ENCODE data around the genes APPL1, PDE12 and KCTD6.

DNA sequence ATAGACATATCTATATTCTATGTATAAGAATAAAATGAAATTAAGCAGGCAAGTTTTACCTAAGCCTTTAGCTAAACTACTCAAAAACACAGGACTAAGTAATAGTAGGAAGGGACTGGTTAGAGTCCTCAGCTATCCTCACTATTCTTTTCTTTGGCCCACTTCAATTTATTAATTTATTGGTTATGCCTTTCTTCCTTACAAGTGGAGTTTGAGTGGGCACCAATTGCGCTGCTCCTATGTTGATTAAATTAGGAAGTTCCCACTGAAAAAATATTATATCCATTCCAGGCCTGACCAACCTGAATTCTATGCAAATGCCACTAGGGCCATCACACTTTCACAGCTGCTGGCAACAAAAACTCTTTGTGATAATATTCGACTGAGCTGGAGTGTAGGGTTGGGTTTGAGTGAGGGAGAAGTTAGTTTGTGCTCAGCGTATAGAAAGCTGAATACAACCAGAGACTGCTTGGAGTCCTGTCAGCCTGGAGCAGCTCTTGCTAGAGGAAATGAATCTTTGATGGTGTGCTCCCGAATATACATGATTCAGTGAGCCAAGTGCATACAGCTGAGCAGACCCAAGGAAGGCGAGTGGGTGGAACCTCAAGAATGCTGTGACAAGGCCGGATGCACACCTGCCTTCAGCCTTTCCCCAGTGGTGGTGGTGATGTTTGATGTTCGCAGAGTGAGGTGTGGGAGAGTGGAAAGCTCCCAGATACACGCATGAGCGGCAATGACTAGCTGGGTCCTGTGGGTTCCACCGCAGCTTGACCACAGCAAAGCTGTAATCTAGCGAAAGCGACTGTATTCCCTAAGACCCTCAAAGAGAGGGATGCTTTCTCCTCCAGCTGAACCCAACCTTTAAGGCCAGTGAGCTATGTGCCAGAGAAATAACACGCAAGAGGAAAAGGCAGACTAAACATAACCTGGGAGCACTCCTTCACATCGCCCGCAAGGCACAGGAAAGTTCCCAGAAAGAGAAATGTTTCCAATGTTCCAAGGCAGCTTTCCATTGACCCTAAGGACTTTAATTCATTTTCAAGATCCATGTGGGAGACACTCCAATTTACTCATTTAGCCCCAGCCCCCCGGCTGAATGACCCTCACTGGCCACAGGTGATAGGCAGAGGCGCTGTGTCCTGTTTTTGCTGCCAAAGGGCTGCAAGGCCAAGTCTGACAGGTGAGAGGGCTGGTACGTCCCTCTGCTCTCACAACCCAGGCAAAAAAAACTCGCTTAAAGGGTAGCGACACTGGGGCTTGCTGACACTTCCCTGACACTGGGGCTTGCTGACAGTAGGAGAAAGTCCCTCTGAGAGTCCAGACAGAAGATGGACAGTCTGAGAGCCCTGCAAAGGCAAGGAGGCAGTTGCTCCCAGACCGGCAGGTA is 1.2 kb downstream of the ARHGEF3 start:
- PRO-cap: no peak

DNA sequence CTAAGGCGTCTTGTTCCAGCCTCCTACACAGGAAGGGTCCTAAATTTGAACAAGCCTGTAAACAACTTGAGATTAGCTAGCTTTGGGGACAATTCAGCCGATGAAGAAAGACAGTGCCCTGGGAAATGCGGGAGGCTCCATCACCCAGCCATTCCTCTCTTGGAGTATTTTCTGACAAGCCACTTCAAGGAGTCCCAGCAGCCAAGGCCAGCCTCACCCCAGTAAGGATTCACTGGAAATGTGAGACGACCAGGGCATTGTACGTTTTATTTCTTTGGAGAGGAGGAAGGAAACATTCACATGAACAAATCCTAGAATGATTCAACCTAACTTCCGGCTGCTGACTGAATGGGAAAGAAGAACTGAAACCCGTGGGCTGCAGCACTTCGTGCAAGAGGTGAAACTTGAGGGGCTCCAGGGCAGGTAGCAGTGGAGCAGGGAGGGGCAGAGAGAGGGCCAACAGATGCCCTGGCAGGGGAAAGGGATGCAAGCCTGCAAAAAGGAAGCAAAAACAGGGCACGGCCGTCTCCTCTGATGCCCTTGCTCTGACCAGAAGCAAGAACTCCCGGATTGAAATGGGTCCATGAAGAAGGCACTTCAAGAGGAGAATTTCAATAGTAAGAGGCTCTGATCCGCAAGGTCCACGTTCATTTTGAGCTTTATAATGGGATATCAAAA is 116.5 kb upstream of the ARHGEF3 start:
- PRO-cap: no peak

- PRO-cap: no peak
Measured at GRCh38 chr3:56921895-56922675, 120.3 kb upstream of the ARHGEF3 start.

DNA sequence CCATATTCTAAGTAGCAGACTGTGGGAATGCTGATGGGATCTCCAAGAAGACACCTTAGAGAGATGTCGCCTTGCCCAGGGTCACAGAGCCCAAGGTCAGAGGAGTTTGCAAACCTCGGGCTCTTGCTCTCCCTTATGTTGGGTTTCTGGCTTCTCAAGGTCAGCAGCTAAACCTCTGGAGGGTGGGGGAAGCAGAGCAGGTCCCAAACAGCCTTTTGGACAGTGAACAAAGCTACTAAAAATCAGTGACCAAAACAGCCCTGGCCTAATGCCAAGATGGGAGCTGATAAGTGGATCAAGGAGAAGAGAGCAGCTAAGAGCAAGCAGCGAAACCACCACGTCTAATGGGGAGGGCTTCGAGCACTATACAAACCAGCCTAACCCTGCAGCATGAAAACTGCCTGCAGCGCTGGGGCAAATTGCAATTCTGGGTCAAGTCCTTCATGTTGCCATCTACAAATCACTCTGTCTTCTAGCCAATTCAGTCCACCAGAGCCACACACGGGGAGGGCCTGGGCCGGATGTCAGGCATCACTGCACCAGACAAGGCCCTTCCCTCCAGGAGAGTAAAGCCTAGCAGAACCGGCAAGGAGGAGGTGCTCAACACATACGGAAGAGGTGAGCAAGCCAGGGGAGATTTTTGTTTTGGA is 30.6 kb upstream of the SPATA12 start:
- PRO-cap: no peak

GRCh38 chr3:57097417-57098258 is 37.2 kb downstream of the SPATA12 start:
- PRO-cap: no peak

DNA sequence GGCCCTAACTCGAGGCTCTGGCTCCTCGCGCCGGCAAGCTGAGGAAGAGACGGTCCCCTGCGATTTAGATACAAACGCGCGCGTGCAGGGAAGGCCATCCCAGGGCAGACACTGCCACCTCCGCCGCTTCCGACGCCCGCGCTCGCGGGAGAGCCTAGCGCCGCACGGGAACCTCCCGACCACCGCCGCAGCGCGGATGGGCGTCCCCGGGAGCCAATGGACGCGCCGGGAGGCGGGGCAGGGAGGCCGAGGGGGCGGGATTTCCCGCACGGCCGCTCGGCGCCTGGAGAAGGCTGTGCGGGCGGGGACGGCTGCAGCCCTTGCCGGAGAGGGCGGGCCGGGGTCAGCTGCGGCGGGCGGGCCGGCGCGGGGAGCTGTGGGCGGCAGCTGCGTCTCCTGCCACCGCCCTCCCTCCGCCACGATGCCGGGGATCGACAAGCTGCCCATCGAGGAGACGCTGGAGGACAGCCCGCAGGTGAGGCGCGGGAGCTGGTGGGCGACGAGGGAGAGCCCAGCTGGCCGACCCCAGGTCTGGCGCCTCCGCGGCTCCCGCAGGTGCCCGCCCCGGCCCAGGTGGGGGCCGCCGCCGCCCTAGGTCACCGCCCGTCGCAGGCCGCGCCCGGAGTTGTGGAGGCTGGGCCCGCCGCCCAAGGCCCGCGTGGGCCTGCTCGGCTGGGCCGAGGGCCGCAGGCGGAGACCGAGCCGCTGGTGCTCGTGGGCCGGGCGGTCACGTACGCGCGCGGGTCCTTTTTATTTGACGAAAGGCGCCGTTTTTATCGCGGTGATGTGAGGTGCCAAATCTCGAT is at the start of gene APPL1:
TSS of gene APPL1 (plus strand) at position 267 of the 806 bp plus-strand sequence.
- PRO-cap: bidirectional peak, plus-strand start at position 316 of the sequence, minus-strand start at position 152 of the sequence

DNA sequence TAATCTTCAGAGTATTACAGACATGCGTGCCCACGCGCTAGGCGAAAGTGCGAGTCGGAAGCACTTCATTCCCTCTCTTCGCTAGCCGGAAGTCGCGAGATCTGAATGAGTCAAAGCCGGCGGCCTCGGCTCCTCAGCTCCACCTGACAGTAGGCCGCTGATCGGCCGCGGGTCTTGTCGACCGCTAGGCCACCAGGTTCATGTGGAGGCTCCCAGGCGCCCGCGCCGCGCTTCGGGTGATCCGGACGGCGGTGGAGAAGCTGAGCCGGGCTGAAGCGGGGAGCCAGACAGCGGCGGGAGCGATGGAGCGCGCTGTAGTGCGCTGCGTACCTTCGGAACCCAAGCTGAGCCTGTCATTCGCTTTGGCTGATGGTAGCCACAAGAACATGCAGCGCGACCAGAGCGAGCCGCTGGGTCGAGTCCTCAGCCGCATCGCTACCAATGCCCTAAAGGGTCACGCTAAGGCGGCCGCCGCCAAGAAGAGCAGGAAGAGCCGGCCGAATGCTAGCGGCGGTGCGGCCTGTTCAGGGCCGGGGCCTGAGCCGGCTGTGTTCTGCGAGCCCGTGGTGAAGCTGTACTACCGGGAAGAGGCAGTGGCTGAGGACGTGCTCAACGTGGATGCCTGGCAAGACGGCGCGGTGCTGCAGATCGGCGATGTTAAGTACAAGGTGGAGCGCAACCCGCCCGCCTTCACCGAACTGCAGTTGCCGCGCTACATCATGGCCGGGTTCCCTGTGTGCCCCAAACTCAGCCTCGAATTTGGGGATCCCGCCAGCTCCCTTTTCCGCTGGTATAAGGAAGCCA is at the start of gene PDE12:
TSS of gene PDE12 (plus strand) at position 95 of the 804 bp plus-strand sequence.
- PRO-cap: bidirectional peak, plus-strand start at position 149 of the sequence, minus-strand start outside the sequence; bidirectional peak, plus-strand start at position 593 of the sequence, minus-strand start at position 355 of the sequence

DNA sequence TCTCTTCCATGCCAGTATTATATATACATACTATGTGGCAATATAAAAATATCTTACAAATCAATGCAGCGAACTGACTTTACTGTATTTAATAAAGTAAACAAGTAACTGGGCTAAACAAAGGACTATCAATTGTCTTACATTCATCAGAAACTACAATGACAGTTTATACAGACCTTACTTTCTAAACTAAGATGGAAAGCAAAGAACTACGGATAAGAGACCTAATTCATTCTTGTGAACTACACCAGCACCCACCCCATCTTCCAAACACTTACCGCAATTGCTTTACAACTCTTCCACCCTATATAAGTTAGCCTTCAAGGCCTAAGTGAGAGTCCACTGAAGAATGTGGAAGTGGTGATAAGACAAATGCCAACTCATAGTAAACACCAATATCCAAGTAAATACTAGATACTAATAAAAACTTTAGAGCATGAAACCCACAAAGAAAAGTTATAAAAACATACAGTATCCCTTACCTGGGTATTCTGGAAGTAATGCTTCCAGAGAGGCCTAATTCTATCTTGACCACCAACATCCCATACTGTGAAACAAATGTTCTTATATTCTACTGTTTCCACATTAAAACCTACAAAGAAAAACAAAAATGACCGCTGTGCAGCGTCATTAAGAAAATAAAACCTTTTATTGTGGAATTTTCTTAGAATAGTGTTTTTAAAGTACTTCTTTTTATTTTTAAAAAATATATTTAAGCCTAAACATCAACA is 13.6 kb downstream of the ARF4 start:
- PRO-cap: no peak

DNA sequence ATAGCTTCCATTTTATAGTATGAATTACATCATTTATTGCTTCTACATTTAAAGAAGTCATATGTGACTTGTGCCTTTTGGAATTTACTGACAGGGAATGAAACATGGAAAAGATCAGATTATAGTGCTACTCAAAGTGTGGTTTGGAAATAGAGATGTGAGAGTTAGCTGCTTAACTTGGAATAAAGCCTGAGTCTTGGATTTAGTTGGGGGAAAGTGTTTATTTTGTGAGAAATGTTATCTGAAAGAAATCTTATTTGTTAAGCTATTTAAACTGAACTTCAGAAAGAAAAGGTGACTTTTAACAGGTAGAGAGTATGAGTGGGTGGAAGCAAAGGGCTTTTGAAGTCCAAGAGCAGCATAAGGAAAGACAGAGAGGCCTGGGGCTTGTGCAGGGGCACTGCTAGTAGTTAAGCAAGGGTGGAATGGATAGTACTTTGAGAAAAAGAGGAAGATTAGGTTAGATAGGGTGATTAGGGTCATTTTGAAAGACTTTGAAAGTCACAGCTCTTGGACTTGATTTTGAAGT is 60.5 kb downstream of the SLMAP start:
- PRO-cap: no peak

DNA sequence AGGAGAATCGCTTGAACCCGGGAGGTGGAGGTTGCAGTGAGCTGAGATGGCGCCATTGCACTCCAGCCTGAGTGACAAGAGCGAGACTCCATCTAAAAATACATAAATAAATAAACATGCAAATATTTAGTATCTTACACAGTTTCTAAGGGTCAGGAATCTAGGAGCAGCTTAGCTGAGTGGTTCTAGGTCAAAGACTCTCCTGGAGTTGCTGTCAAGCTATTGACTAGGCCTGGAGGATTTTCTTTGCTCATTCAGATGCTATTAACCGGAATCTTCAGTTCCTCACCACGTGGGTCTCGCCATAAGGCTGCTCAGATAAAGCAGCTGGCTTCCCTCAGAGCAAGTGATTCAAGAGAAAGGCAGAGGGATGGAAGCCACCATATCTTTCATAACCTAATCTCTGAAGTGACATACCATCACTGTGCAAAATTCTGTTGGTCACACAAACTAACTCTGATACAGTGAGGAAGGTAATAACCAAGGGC is 72.8 kb upstream of the FLNB start:
- PRO-cap: no peak

DNA sequence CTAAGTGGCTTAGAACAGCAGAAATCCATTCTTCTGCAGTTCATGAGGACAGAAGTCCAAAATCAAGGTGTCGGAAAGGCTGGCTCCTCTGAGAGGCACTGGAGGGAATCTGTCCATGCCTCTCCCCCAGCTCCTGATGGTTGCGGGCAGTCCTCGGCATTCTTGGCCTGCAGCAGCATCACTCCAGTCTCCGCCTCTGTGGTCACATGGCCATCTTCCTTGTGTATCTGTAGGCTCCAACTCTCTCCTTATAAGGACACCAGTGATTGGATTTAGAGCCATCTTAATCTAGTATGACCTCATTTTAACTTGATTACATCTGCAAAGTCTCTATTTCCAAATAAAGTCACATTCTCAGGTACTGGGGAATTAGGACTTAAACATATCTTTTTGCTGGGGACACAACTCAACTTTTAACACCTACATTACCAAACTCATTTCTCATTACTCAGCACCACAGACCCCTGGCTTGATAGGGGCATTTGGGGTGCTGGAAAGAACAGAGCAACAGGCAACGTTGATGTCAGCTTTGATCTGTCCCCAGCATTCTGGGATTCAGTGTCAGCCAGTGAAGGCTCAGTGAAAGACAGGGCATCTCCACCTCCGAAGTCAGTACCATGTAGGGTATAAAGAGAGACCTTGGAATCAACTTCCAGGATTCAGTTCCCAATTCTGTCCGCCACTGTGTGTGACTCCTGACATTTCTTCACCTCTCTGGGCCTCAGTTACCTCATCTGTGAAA is 55.9 kb upstream of the FLNB start:
- PRO-cap: bidirectional peak, plus-strand start at position 251 of the sequence, minus-strand start at position 135 of the sequence

- PRO-cap: no peak
Measured at GRCh38 chr3:57983762-57984323, 24.4 kb upstream of the FLNB start.

- PRO-cap: no peak
Measured at GRCh38 chr3:58000504-58001267, 7.5 kb upstream of the FLNB start.

- PRO-cap: no peak
Measured at GRCh38 chr3:58052290-58052873, 44.2 kb downstream of the FLNB start.

GRCh38 chr3:58071483-58072226 is 63.4 kb downstream of the FLNB start:
- PRO-cap: no peak

DNA sequence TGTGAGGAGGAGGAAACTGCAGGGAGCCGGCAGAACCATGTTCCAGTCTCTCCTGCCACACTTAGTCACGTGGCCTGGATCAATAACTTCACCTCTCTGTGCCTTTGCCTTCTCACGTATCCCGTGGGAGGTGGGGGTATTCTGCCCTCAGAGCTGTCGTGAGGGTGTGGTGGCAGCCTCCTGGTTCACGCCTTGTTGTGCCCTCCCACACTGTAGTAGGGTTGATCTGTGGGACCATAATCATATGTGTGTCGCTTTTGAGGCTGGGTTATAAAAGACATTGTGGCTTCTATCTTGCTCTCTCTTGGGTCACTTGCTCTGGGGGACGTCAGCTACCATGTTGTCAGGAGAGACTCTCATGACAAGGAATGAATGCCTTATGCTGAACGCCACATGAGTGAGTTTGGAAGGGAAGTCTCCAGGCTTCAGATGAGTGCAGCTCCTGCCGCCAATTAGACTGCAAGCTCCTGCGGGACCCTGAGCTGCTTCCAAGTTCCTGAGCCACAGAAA is 4.2 kb upstream of the KCTD6 start:
- PRO-cap: no peak

DNA sequence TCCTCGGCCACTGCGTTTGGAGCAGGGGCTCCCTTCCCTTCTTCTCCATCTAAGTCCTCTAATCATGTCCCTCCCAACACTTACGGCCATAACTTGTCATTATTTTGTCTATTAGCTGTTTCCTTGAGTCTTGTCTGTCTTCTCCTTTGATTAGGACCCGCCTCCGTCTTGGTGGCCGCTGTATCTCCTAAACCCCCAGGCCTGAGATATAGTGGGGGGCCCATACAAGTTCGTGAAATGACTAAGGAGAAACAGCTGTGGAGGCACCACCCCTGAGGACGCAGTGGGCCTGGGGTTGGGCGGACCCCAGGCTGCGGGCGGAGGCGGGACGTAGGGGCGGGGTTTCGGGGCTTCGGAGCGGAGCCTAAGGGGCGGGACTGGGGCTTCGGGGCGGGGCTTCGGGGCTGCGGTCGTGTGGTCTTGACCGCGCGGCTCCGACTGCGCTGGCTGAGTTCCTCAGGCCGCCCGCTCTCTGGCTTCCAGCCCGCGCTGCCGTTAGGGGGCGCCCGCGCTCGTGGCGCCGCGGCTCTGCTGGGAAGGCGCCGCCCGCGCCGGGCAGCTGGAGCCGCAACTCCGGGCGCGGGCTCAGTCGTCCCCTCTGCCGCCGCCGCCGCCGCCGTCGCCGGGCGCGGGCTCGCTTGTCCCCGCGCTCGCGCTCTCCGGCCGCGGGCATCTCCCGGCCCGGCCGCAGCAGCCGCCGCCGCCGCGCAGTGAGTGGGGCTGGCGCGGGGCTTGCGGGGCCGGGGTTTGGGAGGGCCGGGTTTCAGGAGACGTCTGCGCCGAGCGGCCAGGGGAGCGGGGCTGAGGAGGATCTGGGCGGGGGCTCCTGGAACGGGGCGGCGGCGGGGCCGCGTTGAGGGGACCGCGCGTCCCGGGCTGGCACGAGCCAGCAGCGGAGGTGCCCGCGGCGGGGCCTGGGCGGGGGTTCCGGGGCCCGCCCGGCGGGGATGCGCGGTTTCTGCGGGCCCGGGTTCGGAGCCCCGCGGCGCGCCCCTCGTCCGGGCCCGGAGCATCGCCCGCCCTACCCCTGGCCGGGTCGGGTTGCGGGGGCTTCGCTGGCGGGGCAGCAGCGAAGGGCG is at the start of gene KCTD6:
TSS of gene KCTD6 (plus strand) at position 637 of the 1,079 bp plus-strand sequence.
- PRO-cap: bidirectional peak, plus-strand start at position 666 of the sequence, minus-strand start at position 285 of the sequence; bidirectional peak, plus-strand start at position 882 of the sequence, minus-strand start at position 778 of the sequence

GRCh38 chr3:58521000-58521537 is 15.9 kb downstream of the ACOX2 start:
- PRO-cap: no peak

GRCh38 chr3:58522309-58522746 is 14.7 kb downstream of the ACOX2 start:
- PRO-cap: no peak

- PRO-cap: no peak
Measured at GRCh38 chr3:58581146-58581883, 4.1 kb upstream of the FAM107A start.

All from H9 (cell line).